Measurements from ENCODE around the gene DNAJB7.

GRCh38 chr22:39521394-39522000 lies 1.1 kb downstream of the ATF4 start:
- PRO-cap: no peak

DNA sequence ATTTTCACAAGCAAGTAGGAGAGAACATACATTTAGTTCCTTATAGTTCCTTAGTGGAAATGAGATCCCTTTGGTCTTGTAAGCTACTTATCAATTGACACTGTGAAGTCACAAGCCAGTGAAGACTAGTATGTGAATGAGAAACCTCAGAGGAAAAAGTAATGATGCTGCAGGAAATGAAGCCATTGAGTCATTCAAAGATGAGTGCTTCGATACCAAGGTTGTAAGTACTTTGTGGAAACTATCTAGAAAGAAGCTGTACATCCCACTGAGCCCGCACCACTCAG lies 53.5 kb downstream of the ENTHD1 start:
- PRO-cap: no peak

DNA sequence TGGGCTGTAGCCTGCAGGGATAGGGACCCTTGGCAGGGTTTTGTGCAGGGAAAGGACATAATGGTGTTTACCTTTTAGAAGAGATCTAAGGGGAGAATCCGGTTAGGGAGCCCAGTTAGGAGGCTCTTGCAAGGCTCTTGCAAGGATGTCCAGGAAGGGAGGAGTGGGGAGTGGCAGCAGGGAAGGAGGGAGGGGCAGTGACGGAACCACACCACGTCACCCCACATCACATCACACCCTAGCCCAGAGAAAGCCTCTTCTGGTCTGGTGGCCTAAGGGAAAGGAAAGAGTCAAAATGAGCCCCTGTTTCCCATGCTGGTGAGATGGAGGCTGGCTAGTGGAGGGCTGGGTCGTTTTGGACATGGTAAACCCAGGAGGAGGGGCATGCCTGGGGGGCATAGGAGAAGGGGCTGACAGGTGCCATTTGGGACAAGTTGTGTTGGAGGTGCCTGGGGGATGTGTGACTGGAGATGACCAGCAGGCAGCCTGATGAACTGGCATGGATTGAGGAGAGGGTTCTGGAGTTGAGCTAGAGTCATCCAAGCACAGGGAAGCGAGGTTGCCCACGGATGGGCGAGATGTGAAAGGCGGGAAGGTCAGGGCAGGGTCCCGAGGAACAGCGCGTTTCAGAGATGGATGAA lies 6.1 kb upstream of the FAM83F start:
- PRO-cap: no peak

DNA sequence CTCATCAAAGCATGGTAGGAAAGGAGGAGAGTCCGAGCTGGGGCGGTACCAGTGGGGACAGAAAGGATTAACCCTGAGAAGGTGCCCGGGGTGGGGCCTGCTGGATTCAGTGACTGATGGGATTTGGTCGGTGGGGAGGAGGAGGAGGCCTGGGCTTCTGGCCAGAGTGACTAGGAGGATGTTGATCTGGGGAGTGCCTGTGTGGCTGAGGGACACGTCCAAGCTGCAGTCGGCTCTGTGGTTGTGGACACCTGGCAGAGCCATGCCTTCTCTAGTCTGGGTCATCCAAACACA lies 14.7 kb downstream of the FAM83F start:
- PRO-cap: no peak

GRCh38 chr22:40009794-40010361 lies 15.1 kb downstream of the FAM83F start:
- PRO-cap: no peak

DNA sequence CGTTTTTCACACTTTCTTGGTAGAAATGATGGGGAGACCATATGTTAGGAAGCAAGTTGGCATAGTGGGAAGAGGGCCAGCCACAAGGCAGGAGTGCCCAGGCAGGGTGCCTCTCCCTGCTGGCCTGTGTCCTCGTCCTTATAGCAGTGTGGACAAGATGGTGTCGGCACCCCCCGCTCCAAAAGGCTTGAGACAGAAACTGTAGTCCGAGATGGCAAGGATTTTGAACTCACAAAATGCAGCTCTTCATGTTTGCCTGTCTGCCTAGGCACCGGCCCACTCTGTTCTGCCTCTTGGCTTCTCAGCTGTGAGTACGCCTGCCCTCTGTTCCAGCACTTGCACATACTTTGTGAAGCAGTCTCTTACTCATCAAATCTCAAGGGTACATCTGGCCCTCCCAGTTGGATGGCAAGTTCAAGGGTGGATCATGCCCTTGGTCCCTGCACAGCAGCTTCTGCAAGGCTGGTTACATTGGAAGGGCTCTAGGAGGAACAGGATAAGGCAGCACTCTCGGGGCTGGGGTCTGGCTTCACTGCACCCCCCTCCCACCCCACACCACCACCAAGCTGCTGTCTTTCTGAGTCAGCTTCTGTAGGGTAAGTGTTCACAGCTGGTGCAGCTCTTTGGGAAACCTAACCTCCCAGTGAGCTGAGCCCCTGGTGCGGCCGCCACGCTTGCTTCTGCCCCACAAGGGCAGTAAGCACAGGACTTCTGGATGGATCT lies 37.0 kb downstream of the FAM83F start:
- PRO-cap: no peak

GRCh38 chr22:40039299-40040198 lies 44.8 kb downstream of the FAM83F start:
- PRO-cap: no peak

GRCh38 chr22:40181193-40181685 lies 3.5 kb downstream of the TNRC6B start:
- PRO-cap: no peak

DNA sequence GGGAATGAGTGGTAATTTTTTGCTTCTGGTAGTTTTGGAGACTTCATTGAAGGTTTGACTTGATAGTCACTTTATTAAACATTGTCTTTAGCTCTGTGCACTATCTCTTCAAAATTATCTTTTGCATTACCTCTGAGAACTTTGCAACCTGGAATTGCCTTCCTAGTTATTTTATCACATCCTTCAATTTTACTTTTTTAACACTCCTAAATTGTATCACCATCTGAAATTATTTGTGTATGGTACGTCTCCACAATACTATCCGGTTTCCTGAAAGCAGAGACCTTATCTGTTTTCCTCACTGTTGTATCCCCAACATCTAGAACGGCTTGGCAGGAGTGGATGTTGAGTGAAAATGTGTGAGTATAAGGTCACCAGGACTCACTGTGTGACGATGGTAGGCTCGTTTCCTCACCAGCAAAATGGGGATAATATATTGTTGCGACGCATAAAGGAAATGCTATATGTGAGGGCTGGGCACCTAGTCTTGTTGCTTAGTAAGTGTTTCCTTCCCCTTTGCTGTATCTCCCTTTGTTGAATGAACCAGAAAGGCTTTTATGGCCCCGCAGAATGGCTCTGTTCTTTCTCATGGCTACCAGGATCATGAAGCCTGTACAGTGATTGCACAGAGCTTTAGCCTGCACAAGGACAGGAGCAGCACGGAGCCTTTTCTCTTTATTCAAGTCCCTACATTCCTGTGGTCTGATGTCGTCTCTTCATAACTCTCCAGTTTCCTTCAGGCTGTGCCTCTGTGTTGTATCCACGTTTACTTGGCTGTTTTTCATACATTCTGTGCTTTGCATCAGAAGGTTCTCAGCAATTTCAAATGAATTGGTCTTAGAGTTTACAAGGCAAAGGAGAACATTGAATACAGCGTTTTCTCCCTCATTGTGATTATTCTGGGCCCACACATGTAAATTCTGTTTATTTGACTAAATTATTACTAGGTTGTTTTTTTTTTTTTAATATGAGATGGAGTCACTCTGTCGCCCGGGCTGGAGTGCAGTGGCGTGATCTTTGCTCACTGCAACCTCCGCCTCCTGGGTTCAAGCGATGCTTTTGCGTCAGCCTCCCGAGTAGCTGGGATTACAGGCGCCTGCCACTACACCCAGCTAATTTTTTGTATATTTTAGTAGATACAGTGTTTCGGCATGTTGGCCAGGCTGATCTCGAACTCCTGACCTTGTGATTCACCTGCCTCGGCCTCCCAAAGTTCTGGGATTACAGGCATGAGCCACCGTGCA lies 5.4 kb downstream of the TNRC6B start:
- PRO-cap: no peak

DNA sequence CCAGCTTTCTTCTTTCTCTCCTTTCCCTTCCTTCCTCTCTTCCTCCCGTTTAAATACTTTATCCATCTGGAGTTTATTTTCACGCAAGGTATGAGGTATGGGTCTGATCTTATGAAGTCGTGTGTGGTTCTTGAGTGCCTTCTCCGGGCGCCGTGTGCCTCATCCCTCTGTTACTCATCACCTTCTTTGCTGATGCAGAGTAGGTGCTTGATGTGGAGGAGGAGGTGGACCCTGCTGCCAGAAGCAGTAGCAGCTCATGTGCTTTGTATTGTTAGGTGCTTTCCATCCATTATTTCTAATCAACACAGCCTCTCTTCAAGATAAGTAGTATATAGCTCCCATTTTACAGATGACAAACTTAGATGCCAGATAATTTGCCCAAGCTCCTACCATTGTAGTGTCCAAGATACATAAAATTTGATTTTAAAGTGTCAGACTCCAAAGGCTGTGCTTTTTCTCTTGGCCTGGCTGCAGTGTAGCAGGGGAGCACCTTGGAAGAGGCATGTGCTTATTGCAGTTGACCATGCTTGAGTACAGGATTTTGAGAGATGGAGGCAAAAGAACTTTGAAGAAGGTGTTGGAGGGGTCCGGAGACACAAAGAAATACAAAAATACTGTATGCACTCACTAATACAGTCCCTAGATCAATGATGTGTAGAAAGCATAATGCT lies 47.1 kb downstream of the TNRC6B start:
- PRO-cap: no peak

DNA sequence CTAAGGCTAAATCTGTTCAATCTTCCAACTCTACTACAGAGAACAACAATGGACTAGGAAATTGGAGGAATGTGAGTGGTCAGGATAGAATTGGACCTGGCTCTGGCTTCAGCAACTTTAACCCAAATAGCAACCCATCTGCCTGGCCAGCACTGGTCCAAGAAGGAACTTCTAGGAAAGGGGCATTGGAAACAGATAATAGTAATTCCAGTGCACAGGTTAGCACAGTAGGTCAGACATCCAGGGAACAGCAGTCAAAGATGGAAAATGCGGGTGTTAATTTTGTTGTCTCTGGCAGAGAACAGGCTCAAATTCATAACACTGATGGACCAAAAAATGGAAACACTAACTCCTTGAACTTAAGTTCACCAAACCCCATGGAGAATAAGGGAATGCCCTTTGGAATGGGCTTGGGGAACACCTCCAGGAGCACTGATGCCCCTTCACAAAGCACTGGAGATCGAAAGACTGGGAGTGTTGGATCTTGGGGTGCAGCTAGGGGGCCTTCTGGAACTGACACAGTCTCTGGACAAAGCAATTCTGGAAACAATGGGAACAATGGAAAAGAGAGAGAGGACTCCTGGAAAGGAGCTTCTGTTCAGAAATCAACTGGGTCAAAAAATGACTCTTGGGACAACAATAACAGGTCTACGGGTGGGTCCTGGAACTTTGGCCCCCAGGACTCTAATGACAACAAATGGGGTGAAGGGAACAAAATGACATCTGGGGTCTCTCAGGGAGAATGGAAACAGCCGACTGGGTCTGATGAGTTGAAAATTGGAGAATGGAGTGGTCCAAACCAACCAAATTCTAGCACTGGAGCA lies 81.1 kb upstream of the ADSL start:
- PRO-cap: no peak

GRCh38 chr22:40289215-40289652 lies 57.1 kb upstream of the ADSL start:
- PRO-cap: no peak

GRCh38 chr22:40426102-40426599 lies 55.8 kb downstream of the SGSM3 start:
- PRO-cap: no peak

- PRO-cap: no peak
Measured at GRCh38 chr22:40435898-40436661, 65.7 kb downstream of the SGSM3 start.

GRCh38 chr22:40543627-40544227 lies 92.8 kb downstream of the MRTFA start:
- PRO-cap: no peak

DNA sequence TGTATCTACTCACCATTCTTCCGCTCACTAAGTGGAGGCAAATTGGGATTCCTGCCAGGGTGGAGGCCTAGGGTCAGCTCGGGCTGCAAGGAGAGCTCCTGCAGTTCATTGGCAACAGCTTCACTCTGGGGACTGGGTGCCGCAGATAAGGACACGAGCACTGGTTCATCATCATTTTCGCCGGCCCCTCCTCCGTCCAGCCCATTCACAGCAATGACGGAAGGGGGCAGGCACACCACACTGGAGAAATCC lies 84.5 kb downstream of the MRTFA start:
- PRO-cap: no peak

GRCh38 chr22:40694318-40695019 lies 15.2 kb downstream of the MCHR1 start:
- PRO-cap: no peak

GRCh38 chr22:40739850-40740452 lies 60.7 kb downstream of the MCHR1 start:
- PRO-cap: no peak

GRCh38 chr22:40750725-40751759 lies 68.1 kb downstream of the SLC25A17 start:
- PRO-cap: no peak

DNA sequence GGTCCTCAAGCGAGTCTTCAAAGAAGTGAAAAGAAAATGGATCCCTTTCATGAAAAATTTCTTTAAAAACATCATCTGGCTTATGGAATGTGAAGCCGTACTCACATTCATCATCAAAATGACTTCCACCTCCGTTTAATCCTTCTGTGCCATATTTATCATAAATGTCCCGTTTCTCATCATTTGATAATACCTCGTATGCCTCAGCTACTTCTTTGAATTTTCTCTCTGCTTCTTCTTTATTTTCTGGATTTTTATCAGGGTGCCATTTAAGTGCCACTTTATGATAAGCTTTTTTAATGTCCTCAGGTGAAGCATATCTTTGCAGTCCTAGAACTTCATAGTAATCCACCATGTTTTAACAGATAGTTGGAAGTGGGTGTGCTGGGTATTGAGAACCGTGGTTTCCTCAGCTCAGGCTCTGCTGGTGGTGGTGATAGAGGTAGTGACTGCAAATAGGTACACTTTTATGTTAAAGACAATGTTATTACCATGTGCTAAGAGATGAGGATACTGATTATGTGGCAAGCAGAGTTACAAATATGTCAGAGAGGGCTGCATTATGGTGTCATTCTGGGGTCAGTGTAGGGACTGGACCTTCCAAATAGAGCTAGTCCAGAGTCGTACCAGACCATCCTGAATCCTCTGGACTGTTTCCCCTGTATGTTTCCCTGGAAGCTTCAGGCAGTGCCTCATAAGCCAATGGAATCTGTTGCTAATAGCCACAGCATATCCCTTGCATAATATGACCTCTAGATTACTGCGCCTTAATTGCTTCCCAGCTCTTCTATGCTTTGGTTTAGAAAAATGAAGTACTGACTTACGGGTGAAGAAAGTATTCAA lies at the start of gene DNAJB7:
Gene DNAJB7, minus strand, starts transcription at position 474 of the 843 bp plus-strand sequence.
- PRO-cap: no peak

All from pulmonary lymph node (tissue), 1 donor.